Skin of body (tissue), 2 donors: ENCODE measurements around a stretch of chr19.

DNA sequence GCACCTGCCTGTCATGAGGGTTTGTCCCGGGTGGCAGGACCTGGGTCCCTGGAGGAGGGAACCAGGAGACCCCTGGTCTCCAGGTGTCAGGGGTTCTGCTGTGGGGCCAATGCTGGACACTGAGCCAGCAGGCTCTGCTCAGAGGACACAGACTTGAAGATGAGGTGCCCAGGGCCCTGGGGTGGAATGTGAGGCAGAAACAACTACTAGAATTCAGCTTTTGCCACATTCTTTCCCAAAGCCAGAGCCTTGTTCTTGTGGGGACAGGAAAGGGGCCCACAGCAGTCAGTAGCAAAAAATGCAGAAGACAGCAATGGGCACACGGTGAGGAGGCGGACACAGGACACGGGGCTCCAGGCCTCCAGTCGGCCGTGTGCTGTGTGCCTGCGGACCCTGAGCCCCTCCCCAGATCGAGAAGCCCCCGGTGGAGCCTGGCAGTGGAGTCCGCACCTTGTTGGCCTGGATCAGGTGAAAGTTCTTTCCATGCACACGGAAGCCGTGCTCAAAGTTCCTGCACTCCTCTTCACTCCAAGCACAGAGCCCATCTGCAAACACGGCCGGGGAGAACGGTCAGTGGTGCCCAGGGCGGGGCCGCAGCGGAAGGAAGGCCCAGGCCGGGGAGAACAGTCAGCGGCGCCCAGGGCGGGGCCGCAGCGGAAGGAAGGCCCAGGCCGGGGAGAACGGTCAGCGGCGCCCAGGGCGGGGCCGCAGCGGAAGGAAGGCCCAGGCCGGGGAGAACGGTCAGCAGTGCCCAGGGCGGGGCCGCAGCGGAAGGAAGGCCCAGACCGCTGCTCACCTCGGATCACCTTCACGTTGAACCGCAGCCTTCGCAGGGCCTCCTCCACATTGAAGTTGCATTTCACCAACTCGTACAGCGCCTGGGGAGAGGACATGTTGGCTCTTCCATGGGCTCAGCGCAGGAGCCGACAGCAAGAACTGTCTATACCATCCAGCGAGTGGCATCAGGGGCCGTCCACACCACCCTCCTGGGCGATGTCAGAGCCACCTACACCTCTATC is 20.5 kb upstream of the PLPP2 start:
- RAMPAGE, long total RNA = no peak

DNA sequence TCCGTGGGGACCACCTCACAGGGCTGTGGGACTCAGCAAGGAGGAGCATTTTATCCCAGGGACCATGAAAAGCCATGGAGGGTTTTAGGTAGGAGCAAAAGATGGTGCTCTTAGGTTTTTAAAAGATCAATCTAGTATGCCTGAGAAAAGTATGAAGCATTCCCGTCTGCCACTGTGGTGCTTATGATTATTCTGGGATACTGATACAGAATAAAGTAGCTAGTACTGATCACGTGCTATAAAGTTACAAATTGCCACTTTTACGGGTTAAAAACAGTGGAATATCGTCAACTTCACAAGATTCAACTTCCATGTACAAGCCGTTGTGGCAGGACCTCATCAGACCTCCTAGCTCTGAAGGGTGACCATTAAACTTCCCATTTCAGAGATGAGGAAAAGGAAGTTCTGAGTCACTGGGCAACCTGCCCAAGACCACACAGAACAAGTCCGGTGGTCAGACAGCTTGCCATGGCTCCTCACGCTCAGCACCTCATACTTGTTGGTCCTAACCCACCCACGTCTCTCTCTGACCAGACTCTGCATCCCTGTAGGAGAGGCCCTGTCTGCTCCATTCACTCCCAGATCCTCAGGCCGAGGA is 2.0 kb downstream of the MIER2 start:
- RAMPAGE, long total RNA = no peak

DNA sequence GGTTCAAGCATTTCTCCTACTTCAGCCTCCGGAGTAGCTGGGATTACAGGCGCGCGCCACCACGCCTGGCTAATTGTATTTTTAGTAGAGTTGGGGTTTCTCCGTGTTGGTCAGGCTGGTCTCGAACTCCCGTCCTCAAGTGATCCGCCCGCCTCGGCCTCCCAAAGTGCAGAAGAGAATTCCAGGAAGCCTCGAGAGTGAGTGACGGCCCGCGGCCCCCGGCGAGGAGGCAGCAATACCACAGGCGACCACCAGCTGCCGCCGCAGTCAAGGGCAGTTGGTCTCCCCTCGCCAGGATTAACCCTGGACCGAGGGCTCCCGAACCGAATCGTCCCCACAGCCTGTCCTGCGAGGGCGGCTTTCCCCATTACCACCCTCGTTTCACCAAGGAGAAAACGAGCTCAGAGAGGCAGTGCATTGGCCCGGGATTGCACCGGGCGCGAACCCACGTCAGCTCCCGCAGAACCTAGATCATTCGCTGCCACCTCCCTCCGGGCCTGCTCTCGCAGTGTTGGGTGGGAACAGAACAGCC is 8.1 kb upstream of the THEG start:
- RAMPAGE, long total RNA = no peak

DNA sequence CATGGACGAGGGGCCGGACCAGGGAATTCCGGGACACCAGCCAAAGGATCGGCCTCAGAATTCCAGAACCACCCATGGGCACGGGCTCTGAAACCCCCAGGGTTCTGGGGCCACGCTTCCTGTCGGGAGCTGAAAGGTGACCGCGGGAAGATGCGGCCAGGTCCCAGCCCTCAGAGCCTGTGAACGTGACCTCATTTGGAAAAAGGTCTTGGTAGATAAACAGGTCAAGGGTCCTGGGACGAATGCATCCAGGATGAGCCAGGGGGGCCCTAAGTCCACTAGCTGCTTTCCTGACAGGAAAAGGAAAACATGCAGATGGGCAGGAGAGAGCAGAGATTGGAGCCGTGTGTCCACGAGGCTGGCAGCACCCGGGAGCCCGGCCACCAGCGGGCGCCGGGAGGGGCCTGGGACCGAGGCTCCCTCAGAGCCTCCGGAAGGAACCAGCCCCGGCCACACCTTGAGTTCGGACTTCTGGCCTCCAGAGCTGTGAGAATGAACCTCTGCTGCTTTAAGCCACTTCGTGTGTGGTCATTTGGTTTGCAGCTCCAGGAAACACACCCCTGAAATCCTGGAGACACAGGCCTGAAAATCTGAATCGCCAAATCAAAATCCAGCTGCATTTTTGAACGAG is 10.3 kb upstream of the C2CD4C start:
- RAMPAGE, long total RNA = no peak

GRCh38 chr19:485152-486282 is 10.7 kb upstream of the ODF3L2 start:
- RAMPAGE, long total RNA = no peak

DNA sequence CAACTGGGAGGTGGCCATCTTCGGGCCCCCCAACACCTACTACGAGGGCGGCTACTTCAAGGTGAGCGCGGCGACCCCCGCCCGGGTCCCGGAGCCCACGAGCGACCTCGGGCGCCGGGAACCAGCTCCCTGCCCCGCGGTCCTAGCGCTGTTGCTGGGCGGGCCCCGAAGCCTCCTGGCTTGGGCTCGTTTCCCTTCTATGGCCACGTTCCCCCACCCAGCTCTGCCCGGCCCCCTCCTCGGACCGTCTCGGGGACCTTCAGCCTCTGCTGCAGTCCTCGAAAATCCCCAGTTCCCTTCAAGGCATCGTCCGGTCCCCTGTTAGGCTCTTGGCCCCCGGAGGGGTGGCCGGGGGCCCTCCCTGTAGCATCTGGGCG is 476 bp downstream of the CDC34 start:
- RAMPAGE, long total RNA = no peak

DNA sequence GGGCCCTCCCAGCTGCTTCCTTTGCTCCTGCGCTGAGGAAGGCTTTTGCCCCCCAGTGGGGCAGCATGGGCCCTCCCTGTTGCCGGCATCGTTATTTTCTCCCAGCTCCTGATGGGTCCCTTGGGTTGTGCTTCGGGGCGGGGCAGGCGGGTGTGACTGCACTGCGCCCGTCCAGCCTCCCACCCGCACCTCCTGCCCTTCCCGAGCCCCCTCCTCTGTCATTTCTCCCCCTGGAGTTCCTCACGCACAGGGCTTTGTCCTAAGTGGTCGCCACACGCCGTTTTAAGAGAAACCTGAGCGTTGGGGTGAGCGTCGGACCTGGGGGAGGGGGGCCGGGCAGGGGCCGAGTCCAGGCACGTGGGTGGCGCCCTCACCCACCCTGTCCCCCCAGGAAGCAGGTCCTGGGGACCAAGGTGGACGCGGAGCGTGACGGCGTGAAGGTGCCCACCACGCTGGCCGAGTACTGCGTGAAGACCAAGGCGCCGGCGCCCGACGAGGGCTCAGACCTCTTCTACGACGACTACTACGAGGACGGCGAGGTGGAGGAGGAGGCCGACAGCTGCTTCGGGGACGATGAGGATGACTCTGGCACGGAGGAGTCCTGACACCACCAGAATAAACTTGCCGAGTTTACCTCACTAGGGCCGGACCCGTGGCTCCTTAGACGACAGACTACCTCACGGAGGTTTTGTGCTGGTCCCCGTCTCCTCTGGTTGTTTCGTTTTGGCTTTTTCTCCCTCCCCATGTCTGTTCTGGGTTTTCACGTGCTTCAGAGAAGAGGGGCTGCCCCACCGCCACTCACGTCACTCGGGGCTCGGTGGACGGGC is 2.7 kb upstream of the GZMM start:
- RAMPAGE, long total RNA = no peak

DNA sequence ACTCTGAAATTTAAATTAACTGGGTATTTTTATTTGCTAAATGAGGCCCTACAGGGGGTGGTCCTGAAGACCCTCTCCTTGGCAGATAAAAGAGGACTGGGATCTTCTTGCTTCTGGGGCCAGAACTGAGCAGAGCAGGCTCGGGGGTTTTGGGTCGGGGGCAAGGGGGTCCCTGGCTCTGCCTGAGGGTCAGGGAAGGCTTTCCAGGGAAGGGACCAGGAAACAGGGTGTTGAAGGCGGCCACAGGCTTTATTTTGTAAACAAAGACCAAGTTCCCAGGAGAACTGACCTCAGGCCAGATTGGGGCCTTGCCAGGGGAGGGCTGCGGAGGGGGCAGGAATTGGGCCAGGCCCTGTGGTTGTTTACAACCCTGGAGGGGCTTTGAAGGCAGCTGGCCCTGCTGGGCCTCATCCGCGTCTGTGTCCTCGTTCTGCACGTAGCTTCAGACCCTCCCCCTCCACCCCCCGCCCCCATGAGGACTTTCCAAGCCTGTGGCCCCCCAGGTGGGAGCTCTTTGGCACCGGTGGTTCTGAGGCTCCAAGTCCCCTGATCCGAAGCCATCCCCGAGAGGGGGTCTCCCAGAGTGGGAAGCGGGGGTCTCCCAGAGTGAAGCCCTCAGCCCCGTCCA is 13.7 kb upstream of the BSG start:
- RAMPAGE, long total RNA = no peak

DNA sequence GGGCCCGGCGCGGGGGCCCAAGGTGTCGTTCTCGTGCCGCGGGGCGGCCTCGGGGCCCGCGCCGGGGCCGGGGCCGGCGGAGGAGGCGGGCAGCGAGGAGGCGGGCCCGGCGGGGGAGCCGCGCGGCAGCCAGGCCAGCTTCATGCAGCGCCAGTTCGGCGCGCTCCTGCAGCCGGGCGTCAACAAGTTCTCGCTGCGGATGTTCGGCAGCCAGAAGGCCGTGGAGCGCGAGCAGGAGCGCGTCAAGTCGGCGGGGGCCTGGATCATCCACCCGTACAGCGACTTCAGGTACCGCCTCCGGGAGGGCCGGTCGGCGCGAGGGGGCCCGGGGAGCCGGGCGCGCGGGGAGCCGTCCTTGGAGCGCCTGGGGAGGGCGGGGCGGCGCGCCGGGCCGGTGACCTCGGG is 611 bp downstream of the HCN2 start:
- RAMPAGE, long total RNA = no peak

GRCh38 chr19:646824-647103 is 7.1 kb downstream of the FGF22 start:
- RAMPAGE, long total RNA = no peak

DNA sequence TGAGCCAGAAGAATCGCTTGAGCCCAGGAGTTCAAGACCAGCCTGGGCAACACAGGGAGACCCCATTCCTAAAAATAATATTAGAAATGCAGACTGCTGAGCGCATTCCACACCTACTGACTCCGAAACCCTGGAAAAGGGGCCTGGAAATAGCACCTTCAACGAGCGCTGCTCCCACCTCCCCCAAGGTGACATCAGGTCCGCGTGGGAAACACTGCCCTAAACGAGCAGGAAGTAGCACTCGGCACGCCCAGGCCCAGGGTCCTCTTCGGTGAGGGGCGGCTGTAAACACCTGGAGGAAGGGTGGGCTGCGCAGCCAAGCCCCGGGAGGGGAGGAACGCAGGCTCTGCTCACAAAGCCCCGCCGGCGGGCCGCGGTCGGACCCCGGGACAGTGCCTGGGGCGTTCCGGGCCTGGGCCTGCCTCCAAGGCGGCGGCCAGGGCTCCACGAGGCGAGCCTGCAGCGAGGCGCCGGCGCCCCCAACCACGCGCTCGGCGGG is 881 bp downstream of the RNF126 start:
- RAMPAGE, long total RNA = no peak

- RAMPAGE, long total RNA = no peak
Measured at GRCh38 chr19:664786-665489, 1.9 kb upstream of the RNF126 start.

GRCh38 chr19:681798-683124 is 6.1 kb downstream of the FSTL3 start:
- RAMPAGE, long total RNA = no peak

- RAMPAGE, long total RNA = no peak
Measured at GRCh38 chr19:709635-710022, 894 bp downstream of the PALM start.

DNA sequence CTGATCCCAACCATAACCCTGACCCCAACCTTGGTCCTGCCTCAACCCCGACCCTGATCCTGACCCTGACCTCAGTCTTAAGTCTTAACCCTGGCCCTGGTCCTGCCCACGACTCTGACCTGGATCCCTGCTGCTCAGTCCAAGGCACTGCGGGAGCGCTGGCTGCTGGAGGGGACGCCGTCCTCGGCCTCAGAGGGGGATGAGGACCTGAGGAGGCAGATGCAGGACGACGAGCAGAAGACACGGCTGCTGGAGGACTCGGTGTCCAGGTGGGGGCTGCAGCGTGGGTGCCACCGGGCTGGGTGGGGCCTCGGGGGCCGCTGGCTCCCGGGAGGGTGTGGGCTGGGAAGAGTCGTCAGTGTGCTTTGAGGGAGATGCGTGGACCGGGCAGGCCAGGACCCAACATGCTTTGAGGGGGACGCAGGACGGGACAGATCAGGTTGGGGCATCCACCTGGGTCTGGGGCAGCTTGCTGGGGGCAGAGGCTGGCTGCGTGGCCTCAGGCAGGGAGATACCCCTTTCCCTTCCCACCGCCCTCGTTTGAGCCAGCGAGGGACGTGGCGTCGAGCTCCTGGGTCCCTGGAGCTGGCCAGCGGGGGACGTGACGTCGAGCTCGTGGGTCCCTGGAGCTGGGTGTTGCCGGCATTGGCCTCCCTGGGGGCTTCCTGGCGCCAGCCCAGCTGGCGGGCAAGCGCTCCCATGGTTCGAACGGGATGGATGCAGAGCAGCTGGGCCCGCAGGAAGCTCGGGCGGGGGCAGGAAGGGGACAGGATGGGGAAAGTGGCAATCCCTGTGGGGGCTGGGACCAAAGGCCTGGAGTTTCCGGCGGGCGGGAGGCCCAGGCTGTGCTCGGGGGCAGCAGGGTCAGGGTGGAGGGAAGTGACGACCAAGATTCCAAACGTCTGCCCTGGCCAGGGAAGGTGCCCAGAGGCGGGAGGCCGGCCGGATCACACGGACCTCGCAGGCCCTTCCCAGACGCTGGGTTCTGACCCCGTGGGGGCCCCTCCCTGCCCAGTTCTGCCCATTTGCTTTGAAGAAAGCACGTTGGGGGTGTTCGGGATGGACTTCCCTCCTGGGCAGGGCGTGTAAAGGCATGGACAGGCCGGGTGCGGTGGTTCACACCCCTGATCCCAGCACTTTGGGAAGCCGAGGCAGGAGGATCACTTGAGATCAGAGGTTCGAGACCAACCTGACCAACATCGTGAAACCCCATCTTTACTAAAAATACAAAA is 19.1 kb downstream of the PALM start:
- RAMPAGE, long total RNA = no peak

- RAMPAGE, long total RNA = no peak
Measured at GRCh38 chr19:743154-743848, 7.6 kb upstream of the MISP start.

DNA sequence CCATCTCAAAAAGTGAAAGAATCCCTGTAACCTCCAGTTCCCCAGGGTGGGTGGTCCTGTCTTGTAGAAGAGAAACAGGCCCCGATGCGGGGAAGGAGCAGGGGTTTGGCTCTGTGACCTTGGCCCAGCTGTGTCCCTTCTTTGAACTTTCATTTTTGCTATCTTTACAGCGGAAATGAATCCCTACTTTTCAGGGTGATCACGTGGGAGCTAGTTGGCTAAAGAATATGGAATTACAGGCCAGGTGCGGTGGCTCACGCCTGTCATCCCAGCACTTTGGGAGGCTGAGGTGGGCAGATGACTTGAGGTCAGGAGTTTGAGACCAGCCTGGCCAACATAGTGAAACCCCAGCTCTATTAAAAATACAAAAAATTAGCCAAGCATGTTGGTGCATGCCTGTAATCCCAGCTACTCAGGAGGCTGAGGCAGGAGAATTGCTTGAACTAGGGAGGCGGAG is 5.7 kb upstream of the MISP start:
- RAMPAGE, long total RNA = no peak

- RAMPAGE, long total RNA = no peak
Measured at GRCh38 chr19:748022-748586, 2.8 kb upstream of the MISP start.

DNA sequence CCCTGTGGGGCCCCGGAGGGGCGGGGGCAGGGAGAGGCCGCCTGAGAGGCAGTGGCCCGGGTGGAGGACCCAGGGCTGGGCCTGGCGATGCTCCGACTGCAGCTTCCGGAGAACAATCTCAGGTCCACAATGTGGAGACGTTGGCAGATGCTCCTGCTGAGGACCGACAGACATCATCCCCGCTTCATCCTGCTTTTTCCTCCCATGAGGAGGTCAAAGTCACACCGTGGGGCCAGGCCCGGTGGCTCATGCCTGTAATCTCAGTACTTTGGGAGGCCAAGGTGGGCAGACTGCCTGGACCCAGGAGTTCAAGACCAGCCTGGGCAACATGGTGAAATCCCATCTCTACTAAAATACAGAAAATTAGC is 16.2 kb upstream of the PTBP1 start:
- RAMPAGE, long total RNA = no peak

- RAMPAGE, long total RNA = no peak
Measured at GRCh38 chr19:788678-789870, 8.2 kb upstream of the PTBP1 start.